ENCODE measurements around the genes CDCA8, POU3F1 and GJA9.

DNA sequence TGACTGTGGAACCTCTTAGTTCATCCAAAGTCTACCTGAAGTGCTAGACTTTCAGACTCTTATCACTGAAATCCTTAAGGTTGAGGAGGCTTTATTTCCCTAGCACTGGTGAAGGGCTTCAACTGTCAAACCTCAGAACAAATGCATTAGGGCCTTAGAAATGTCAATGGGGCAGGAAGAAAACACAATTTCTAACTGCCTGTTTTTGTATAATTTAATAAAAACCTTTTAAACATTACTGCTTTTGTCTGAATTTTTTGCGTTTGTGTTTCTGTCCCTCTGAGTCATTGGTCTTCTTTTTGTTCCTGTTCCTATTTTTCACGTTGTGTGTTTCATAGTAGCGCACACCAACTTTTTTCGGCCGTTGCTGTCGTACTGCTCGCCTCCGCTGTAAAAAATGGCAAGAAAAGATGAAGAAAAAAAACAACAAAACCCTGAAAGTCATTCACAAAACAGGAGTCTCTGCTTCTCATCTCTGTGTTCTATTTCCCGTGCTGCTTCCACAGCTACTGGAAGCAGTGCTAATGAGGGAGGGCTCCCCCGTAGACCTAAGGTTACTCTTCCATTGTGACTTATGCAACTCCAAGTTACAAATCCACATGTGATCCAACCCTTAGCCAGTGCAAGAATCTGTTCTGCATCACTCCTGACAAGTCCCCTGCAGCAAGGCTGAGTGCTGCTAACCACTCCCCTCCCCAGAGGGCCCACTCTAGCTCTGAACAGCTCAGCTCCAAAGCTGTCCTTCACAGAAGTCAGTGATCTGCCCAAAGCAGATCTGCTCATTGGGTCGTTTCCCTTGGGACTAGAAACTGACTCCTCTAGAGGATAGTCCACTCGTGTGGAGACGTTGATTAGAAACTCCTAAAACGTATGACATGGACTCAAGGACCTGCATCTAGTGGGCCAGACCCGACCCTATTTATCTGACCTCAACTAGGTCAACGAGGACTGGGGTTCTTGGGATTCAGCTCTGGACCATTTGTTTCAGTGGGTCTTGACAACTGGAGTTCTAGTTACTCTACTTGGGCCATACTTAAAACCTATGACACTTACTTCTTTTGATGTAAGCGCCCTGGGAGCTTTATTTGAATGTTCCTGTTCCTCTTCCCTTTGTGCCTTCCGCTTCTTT lies 10.2 kb downstream of the DNALI1 start:
- PRO-cap, result no peak

- PRO-cap, result bidirectional peak, plus-strand start at chr1:37692496, minus-strand start at chr1:37692242
These were observed at the start of gene CDCA8 for GRCh38 chr1:37692064-37693389. CDCA8 (plus strand) TSS chr1:37692516.

DNA sequence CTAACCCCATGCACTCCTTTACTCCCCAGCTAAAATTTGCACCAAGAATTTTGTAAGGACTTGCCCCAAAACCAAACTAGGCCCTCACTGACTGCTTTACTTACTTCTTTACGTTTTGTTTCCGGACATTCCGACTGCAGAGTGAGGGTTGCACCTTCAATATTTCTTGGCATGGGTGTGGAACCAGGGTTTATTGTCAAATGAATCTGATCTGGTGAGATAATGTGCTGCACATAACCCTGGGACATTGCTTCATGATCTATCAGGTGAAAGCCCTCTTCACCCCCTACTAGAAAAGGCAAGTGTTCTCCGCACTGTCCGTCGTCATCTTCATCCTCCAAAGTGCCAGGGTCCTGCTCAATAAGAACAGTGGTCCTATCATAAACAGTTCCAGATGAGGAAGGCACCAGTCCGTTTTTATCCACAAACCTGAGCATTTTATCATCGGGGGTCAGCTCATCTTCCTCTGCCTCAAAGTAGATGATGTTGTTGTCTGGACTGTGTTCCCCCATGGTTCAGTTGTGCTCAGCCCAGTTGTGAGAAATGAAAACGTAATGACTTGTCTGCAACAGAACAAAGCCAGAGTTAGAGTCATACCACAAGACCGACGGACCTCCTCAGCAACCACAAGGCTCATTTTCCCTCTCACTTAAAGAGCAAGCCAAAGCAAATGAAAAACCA lies 2.1 kb downstream of the MTF1 start:
- PRO-cap, result no peak

- PRO-cap, result unidirectional peak, plus-strand start at chr1:37946297; unidirectional peak, plus-strand start at chr1:37946436
These were observed 967 bp downstream of the INPP5B start for GRCh38 chr1:37945678-37946494.

DNA sequence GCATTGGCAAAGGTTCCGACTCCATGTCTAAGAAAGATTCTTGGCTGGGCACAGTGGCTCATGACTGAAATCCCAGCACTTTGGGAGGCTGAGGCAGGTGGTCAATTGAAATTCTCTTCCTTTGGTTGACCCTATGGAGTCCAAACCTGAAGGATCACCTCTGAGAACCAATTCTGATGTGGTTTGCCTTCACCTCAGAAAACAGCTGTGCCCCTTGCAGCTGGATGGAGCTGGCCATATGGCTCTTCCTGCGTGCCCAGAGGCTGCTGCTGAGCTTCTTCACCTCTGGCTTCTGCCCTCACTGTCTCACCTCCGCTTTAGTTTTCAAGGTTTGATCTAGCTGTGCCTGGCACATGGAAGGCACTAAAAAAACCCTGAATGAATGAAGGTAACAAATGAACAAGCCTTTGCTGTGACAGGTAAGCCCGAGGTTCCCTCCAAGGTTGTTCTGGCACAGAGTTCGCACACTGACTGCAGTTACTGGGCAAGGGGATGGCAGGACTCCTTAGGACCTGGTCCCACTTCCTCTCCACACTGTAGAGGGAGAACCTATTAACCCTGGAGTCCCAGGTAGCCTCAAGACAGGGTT lies 8.5 kb upstream of the INPP5B start:
- PRO-cap, result no peak

- PRO-cap, result no peak
These were observed 517 bp downstream of the SF3A3 start for GRCh38 chr1:37989170-37989840.

- PRO-cap, result no peak
These were observed 10.1 kb downstream of the UTP11 start for GRCh38 chr1:38022617-38023131.

DNA sequence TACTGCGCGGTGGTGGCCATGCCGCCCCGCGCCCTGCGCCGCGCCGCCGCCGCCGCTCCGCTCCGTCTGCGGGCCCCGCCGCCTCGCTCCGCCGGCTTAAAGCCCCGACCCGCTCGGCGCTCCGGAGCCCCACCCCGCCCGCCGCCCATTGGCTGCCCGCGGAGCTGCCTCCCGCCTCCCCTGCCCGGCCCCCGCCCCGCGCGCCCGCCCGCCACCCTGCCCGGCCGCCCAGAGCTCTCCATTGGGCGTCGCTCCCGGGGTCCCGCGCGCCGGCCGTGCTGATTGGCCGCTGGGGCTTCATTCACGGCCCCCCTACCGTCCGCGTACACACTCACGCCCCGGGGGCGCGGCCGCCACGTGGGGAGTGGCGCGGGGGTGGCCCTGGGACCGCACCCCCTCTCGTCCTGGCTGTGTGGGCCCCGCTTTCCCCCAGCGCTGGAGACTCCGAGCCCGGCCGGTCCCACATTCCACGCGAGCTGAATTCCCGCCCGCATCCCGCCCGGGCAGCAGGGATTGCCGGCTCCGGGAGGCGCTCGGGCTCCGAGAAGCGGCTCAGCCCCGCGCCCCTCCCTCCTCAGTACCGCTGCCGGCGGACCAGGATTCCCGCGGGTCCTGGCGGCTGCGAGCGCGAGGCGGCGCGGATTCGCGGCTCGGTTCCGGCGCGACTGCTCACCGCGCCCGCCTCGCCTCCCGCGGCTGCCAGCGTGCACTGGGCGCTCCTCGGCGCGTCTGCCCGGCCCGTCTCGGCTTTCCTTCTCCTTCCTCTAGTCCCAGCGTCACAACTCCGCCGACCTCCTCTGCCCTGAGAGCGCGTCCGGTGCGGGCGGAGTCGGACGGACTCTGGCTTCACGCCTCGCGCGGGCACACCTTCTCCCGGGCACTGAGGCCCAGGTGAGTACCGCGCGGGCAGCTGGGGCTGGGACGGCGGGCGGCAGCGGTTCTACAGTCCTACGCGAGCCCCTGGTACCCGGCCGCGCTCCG lies at the start of gene POU3F1:
Gene POU3F1 (minus strand): TSS at position 70 of the 981 bp plus-strand sequence.
- PRO-cap, result unidirectional peak, minus-strand start at position 68 of the sequence

DNA sequence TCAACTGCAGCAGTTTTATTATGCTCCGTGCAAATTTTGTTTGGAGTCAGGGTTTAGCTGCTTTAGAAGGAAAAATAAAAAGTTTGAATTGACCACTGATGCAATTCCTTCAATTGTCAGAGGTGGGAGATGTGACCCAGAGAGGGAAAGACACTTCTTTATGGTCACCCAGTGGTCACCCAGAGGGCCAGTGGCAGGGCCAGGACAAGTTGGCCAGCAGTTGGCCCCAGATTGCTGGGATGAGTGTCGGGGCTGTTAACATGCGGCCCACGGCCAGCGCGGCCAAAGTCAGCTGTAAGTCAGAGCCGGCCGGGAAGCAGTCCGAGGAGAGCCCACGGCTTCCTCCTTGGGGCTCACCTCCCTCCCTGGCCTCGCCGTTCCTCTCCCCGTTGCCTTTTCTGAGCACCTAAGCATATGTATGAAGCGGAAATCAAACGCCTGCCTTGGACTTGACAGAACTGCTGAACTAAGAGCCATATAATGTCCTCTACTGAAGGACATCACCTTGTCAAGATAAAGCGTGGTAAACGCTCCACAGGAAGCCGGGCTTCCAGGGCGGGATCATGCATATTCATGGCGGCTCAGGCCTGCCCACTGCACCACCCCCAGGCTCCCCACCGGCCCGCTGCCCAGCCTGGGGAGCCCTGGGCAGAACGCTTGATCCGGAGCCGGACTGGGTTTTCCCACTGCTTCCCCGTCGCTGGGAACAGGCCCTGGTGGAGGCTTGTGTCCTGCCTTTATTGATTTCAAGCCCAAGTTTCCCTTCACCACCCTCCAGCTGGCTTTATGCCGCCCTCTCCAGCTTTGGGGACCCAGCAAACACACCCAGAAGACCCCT lies 245.4 kb upstream of the POU3F1 start:
- PRO-cap, result no peak

GRCh38 chr1:38474513-38475209 lies 384.9 kb downstream of the RRAGC start:
- PRO-cap, result no peak

- PRO-cap, result no peak
These were observed 131.3 kb downstream of the RRAGC start for GRCh38 chr1:38727922-38728938.

- PRO-cap, result no peak
These were observed 634 bp downstream of the MYCBP start for GRCh38 chr1:38872521-38872906.

GRCh38 chr1:38881372-38881719 lies at the start of gene GJA9:
GJA9 (minus strand) TSS chr1:38881587.
- PRO-cap, result no peak

DNA sequence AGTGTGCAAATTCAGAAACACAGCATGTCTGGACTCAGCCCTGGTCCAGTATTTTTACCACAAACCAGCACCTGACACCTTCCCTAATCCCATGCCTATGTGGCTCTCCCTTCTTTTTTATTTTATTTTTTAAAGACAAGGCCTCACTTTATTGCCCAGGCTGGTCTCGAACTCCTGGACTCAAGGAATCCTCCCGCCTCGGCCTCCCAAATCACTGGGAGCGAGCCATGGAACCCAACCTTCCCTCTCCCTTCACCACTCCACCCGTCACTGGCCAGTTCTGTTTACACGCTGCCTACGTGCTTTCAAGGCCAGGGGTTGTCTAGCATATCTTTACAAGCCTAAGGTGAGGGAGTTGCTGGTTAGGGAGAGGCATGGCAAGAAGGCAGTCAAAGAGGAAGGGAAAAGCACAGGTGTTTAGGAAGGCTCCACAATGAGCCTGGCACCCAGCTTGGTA lies 1.3 kb downstream of the RHBDL2 start:
- PRO-cap, result no peak

GRCh38 chr1:39025623-39025846 lies 615 bp upstream of the NDUFS5 start:
- PRO-cap, result no peak

GRCh38 chr1:39026609-39027445 lies 677 bp downstream of the NDUFS5 start:
- PRO-cap, result no peak

DNA sequence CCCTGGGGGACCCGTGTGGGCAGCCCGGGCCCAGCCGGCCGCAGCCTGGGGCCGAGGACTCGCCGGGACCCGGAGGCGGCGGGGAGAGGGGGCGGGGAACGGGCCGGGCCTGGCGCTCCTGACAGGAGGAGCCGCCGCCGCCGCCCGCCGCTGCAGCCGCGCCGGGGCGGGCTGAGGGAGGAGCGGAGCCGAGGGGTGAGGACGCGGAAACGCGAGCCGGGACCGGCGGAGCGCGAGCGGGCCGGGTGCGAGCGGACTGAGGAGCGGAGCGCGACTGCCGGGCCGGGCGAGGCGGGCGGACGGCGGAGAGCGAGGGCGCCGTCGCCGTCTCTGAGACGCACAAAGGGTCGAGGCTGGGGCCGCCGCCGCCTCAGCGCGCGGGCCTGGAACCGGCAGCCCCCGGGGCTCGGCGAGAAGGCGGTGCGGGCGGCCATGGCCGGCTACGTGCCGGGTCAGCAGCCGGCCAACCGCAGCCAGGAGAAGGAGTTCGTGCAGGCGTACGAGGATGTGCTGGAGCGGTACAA lies 79.1 kb downstream of the NDUFS5 start:
- PRO-cap, result bidirectional peak, plus-strand start at position 228 of the sequence, minus-strand start at position 47 of the sequence

GRCh38 chr1:39114177-39114550 lies 88.0 kb downstream of the NDUFS5 start:
- PRO-cap, result no peak

DNA sequence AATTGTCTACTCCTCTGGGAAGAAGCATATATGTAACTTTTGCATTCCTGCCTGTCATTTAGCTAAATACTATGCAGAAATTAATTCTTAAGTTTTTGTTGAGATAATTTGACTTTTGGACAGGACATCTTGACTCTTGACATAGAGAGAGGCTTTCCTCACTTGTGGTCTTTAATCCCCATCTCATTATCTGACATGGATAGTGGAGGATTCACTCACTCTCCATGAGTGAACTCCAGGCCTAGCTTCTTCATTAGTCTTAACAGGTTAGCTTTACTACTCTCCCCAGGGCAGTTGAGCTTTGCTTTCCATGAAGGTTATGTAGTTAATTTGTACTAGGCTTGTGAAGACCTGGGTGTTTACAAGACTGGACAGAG lies 87.9 kb upstream of the MACF1 start:
- PRO-cap, result no peak

DNA sequence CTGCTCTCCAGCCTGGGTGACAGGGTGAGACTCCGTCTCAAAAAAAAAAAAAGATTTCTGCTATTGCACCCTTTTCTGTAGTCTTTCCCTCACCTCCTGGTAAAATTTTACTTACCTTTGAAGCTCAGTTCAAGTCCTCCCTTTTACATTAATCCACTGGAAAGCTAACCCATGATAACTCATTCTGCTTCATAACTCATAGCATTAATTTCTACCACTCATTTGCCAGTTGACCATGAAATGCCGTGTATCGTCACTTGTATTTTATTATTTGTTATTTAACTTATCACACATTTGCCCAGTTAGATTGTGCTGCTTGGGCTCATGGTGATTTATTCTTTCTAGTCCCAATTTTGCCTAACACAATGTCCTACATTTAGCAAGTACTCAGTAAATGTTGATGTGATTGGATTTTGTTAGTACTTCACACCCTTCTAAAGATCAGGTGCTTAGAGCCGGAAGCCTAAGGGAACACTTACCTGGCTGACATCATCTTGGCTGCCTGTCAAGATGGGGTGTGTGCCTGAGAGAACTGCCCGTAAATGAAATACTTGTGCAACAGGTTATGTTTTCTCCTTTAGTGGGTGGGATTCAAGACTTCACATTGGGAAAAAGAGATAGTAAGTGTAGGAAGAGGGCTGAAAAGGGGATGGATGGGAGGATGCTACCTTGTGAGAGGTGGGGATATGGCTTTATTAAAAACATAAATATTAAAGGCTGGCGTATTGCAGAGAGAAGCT lies 75.7 kb upstream of the MACF1 start:
- PRO-cap, result no peak